Ileum (tissue), 1 donor: ENCODE measurements around the genes SLC37A3, RAB19 and MKRN1.

DNA sequence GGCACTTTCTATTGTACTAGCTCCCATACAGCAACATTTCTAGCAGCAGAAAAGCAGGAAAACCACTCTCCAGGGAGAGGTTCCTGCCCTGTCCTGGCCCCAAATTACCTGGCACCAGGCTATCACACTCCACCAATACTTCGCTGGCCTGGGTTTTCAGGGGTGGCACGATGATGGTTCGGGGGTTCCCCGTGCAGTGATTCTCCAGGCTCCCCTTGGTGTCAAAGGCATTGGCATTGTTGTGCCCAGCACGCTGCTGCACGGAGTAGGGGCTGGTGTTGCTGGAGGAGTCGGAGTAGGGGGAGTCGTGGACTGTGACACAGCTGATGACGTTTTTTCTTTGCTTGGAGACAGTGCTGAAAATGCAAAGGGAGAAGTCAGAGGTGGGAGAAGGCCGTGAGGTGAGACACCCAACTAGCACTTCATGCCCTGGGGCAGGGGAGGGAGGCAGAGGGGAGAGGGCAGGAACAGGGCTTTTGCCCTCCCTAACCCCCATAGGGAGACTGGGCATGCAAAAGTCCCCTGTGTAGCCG lies 60.3 kb downstream of the CLEC2L start:
- PRO-cap = no peak

- PRO-cap = no peak
Measured at GRCh38 chr7:139637138-139637680, 113.7 kb downstream of the CLEC2L start.

GRCh38 chr7:139646921-139647552 lies 123.6 kb downstream of the CLEC2L start:
- PRO-cap = no peak

DNA sequence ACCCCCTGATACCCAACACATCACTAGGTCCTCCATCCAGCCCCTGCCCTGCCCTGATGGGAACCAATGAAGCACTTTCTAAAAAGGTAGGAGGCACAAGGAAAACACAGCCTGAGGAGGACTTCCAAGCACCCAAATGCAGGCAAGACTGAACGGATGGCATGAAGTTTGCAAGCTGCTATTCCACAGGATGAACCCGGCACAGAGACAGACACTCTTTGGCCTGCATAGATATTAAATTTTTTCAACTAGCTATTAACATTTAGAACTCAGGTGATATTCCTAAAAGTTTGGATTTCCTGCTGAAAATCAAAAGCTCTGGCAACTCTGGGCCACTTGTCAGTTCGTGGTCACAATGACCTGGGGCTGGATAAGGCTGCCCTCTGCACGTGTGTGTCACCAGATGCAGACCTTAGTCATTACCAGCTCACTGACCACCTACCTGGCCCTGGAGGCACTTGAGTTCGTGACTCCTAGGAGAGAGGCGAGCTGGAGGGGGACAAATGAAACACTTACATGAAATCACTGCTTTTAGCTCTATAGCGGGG lies 126.6 kb downstream of the HIPK2 start:
- PRO-cap = no peak

GRCh38 chr7:139687910-139688639 lies 89.7 kb downstream of the HIPK2 start:
- PRO-cap = no peak

DNA sequence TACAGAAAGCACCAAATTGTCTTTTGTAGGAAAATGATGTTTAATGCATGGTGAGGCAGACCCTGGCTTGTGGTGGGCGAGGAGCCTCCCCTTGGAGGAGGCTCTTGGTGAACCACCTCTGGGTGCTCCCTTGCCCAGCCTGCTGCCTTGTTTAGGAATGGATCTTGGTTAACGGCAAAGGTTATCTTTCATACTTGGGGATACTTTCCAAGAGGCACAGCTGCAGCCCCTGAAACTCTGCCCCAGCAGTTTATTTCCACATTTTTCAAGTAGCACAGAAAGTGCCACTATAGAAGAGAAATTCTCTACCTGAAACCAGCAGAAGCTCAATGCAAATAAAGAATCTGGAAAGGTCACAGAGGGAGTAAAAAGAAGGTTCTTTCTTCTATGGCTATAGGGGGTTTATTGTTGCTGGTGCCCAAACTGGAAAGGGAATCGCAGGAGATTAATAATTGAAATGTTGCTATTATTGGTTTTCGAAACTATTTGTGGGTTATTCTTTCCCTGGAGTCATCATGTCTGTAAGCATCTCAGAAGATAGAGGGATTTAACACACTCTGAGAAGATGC lies 4.0 kb downstream of the HIPK2 start:
- PRO-cap = no peak

GRCh38 chr7:140061786-140062448 lies 834 bp downstream of the PARP12 start:
- PRO-cap = no peak

- PRO-cap = no peak
Measured at GRCh38 chr7:140101872-140102369, 39.2 kb upstream of the PARP12 start.

GRCh38 chr7:140146538-140147547 lies 29.9 kb downstream of the KDM7A start:
- PRO-cap = no peak

GRCh38 chr7:140213664-140214709 lies 37.2 kb upstream of the KDM7A start:
- PRO-cap = no peak

DNA sequence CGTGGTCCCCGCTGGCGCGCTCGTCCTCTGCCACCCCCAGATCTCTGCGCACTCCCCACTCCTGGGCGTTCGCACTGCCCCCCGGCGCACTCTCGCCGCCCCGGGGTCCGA lies 53.5 kb upstream of the KDM7A start:
- PRO-cap = no peak

- PRO-cap = bidirectional peak, plus-strand start at chr7:140398607, minus-strand start at chr7:140398505
Measured at GRCh38 chr7:140398329-140398867, at the start of gene SLC37A3. Gene SLC37A3 (minus strand): TSS chr7:140398530.

DNA sequence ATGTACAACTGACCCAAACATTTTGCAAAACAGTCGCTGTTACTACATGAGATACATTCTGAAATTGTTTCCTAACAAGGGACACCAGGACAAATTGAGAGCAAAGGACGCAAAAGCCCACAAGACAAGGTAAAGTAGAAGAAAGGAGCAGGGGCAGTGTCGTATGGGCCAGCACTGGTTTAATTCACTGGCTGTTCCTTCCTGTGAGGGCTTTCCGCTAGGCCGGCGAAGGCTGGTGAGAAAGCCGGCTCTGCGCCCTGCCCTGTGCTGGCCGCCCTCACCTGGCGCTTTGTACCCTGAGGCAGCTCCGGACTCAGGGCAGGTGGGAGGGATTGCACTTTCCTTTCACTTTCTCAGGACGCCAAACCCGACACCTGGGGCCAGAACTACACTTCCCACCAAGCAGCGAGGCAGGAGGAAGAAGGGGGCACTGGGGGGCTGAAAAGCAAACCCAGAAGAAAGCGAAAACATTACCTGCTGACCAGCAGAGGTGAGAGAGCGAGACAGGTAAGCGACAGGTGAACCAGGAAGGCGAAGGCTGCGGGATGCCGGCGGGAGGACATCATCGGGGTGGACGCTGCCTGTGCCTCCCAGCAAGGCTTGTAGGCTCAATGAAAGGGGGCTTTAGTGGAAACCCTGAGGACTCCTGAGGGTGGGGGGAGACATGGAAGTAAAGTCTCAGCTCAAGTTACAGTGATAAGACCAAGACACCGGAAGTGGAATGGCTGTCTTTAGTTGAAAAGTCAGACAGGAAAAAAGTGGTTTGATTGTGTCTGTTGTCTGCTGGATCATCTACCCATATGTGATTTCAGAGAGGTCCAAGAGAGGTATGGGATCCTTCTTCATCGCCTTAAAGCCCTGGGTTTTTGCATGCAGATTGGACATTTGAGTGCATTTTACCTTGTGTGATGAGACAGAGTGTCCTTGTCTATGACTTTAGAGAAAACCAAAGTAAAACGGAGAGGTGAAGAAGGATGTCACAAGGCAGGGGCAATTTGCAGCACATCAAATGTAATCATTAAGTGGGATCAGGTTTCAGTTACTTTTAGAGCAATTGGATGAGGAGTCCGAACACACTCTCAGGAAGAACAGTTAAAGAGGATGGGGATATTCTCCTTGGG lies at the start of gene RAB19:
RAB19 (plus strand) TSS at position 348 of the 1,121 bp plus-strand sequence.
- PRO-cap = bidirectional peak, plus-strand start at position 348 of the sequence, minus-strand start at position 264 of the sequence

DNA sequence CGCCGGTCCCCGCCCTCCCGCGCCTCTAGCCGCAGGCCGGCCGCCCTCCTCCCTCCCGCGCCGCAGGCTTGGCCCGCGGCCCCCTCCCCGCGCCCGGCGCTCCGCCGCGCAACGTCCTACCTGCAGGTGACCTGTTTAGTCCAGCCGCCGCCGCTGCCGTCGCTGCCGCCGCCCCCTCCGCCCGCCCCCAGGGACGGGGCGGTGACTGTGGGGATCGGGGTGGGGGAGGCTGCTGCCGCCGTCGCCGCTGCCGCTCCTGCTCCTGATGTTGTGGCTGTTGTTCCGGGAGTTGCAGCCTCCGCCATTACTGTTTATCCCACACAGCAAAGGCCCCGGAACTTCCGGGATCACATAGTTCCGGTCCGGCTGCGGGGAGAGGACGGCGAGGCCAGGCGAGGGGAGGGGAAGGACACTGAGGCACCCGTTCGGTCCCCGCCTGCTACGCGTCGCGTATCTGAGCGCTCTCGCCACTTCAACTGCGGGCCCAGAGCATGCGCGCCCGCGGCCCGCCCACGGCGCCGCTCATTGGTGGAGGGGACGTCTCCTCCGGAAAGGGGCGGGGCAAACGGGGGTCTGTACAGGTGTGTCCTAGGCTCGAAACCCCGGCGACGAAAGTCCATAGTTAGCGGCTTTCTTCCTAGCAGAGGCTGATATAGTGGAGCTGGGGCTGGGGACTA lies at the start of gene MKRN1:
MKRN1 (minus strand) TSS at position 466 of the 677 bp plus-strand sequence.
- PRO-cap = bidirectional peak, plus-strand start at position 208 of the sequence, minus-strand start at position 27 of the sequence; bidirectional peak, plus-strand start at position 354 of the sequence, minus-strand start at position 466 of the sequence

DNA sequence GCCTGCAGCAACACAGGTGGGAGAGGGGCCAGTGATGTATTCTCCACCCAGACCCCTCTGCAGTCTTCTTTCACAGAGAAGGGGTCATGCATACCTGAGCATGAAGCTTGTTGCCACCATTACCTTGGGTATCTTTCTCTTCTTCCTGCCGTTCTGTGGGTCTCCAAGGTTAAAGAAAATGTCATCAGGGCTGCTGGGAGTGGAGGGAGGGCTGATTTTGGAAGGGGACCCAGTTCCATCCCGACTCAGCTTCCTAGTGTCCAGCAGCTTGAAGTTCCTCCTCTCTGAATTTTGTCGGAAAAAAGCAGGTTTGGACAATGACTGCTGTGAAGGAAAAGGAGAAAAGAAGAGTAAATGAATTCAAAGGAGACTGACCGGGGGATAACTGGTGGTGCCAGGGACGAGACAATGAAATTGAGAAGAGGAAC lies 66.9 kb downstream of the DENND2A start:
- PRO-cap = no peak

- PRO-cap = no peak
Measured at GRCh38 chr7:141013954-141014578, 686 bp downstream of the MRPS33 start.

DNA sequence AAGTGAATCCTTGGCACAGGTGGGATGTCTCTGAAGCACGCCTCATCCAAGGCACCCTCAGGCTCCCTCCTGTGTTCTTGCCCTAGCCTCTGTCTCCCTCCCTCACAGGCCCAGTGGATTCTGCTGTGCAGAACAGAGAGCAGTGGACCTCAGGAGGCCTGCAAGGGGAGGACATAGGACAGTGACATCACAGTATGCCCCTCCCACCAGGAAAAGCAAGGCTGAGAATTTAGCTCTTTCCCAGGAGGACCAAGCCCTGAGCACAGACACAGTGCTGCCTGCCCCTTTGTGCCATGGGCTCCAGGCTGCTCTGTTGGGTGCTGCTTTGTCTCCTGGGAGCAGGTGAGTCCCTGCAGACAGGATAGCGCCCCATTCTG lies 62.9 kb upstream of the PRSS58 start:
- PRO-cap = no peak

DNA sequence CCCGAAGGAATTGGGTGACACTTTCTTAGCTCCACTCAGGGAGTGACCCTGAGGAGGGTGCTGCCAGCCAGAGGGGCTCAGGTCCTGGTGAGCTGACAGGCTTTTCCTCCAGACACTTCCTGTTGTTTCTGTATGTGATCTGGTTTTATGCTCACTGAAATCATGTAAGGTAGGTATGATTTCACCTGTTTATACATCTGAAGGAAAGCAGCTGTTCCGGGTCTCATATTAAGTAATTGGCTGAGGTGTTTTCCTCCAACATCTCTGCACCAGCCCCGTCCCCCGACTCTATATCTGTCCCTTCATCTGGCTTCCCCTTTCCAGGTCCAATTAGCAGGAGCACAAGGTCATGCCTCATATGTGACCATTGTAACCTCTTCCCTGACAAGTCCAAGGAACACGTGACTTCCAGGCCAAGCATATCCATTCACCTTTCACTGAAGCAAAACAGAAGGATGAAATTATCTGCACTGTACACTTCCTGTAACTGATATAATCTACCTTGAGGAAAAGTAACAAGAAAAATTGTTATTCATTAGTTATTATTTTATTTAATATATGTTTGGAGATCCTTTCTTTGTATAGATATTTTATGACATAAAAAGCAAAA lies 66.5 kb upstream of the PRSS58 start:
- PRO-cap = no peak

DNA sequence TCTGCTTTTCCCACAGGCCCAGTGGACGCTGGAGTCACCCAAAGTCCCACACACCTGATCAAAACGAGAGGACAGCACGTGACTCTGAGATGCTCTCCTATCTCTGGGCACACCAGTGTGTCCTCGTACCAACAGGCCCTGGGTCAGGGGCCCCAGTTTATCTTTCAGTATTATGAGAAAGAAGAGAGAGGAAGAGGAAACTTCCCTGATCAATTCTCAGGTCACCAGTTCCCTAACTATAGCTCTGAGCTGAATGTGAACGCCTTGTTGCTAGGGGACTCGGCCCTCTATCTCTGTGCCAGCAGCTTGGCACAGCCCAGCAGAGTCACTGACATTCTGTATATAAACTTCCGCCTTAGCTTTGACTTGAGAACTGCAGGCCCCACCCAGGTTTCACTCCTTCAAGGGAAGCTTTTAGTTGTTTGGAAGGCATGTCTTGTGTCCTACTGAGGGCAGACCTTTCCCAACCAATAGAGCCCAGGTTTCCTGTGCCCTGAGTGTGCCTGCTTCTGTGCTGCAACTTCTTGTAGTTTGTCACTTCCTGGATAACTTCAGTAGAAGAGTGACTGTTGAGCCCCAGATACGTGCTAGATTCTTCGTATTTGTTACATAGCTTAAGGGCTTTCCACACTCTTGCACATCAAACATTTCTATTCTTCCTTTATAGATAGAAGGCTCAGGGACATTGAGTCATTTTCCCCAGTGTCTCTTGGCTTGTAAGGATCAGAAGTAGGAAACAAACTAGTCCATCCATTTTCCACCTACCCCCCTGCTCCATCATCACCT lies 228.8 kb upstream of the PRSS1 start:
- PRO-cap = unidirectional peak, minus-strand start at position 330 of the sequence

DNA sequence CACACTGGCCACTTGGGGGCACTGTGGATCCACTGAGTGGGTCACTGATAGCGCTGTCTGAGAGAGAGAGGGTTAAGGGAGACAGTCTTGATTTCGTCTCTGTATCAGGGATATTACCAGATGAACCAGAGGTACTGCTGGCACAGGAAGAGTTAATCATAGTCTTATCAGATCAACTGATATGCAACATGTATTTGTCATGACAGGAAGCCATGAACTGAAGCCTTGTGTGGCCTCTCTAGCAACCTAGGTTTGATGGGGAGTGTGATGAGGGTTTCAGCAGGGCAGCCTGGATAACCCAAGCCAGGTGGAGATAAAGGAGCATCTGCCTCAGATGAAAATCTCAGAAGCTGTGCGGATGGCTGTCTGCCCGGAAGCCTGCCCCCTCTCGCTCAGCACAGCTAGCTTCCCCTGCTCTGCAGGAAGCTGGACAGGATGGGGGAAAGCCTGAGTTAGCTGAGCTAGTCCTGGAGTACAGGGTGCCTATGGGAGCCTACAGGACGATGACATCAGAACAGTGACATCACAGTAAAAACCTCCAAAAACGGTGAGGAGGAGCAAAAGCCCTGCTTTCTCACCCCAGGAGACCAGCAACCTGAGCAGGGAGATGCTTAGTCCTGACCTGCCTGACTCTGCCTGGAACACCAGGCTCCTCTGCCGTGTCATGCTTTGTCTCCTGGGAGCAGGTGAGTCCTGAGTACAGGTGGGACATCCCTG lies 213.9 kb upstream of the PRSS1 start:
- PRO-cap = no peak